LNCaP clone FGC (cell line): ENCODE data around the gene BMPR1B.

- RRBS, 2 experiments = no CpG with 5 or more reads among the region's 4 CpGs
Measured at GRCh38 chr4:89000787-89001507, 56.0 kb downstream of the FAM13A start.

- RRBS, 2 experiments = no CpG with 5 or more reads among the region's 5 CpGs
Measured at GRCh38 chr4:89109896-89110155, 1.5 kb upstream of the TIGD2 start.

GRCh38 chr4:89110541-89110817 is 854 bp upstream of the TIGD2 start:
- RRBS, 2 experiments = 1 to 2% methylated on average over 5 of the region's 14 CpGs

- RRBS, 2 experiments = no CpG with 5 or more reads among the region's 5 CpGs
Measured at GRCh38 chr4:89290563-89291146, 16.9 kb downstream of the GPRIN3 start.

GRCh38 chr4:89308206-89308610 is 608 bp upstream of the GPRIN3 start:
- RRBS, 2 experiments = no CpG with 5 or more reads among the region's 7 CpGs

DNA sequence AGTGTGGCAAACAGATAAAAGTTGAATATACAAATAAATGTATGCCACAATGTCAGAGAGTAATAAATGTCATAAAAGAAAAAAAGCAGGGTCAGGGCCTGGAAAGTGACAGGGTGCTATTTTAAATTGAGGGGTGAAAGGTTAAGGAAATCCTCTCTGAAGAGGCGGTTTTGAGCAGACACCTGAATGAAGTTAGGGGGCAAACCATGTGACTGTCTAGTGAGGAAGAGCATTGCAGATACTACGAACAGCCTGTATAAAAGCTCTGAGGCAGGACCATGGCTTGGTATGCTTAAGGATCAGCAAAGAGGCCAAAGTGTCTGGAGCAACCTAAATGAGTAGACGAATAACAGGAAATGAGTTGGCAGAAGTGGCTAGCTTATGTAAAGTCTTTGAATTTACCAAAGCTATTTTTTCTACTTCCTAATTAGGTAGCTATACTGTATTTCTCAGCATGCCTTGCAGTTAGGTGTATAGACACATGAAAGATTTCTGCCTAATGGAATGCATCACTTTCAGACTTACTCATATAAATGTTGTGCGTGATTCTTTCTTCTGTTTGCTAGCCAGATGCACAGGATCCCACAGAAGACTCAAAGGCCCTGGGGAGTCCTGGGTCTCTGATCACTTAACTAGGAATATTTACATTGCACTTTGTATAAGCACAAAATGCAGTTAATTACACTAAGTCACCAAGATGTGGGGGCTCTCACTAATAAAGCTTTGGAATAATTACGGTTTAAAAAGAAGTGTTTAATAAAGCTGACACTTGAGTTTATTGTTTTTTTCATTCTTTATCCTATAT is 9.4 kb upstream of the GPRIN3 start:
- RRBS, 2 experiments = no CpG with 5 or more reads among the region's 5 CpGs

DNA sequence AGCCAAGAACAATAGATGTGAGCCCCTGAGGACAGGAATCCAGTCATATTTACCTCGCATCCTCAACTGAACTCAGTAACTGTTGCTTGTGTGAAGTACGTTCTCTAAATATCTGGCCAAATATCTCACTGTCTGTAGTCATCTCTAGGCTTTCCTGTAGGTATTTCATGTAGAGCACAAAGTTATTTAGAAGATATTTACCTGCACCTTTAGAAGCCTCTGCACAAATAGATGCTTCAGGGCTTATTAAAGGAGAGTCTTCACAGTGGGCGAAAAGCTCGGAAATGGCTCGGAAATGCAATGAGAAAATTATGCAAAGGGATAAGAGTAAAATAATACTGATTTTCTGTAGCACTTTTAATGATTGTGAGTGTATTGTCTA is 13.1 kb upstream of the GPRIN3 start:
- RRBS, 2 experiments = no CpG with 5 or more reads among the region's 5 CpGs

DNA sequence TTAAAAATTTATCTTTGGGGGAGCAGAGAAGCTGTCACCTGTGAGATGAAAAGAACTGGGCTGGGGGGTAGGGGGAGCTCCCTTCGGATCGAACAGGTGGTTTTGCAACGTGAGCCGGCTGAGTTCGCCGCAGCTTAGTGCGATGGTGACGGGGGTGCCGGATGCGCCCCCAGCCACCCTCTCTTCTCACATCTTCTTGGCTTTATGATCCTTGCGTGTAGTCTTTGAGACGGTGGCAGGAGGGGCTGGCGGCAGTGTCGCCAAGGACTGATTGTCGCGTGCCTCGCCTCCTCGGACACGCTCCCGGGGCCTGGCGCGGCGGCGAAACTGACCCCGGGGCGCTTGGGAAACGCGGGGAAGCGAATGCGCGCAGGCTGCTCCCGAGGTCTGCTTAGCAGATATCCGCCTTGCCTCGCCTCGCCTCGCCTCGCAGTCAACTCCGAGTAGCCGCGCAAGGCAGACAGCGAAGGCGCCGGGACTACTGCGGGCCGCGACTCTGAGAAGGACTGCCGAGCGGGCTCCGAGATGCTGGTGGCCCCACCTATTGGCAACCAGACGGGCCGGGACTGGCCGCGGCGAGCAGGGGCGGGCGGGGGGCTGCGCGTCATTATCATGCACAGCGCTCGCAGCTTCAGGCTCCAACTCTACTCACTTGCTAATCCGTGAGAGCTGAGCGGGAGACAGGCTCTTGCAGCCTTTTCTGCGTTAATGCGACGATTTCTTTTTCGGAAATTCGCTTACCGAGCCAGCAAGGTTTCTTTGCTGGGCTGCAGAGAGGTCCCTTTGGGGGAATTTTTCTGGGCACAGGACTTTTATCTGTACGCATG is 1.6 kb downstream of the GRID2 start:
- RRBS, 2 experiments = 1 to 4% methylated on average over 12 of the region's 69 CpGs

DNA sequence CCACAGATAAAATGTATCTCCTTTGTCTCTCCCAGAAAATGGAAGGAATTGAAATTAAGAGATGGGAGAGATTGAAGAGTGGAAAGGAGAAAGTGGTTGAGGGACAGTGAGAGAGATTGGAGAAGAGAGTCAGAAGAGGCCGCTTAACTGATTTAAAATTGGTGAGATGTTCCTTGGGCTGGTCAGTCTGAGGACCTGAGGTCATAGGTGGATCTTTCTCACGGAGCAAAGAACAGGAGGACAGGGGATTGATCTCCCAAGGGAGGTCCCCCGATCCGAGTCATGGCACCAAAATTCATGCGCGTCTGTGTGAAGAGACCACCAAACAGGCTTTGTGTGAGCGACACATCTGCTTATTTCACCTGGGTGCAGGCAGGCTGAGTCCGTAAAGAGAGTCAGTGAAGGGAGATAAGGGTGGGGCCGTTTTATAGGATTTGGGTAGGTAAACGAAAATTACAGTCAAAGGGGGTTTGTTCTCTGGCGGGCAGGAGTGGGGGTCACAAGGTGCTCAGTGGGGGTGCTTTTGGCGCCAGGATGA is 140.2 kb downstream of the GRID2 start:
- RRBS, 2 experiments = no CpG with 5 or more reads among the region's 12 CpGs

GRCh38 chr4:94468890-94469744 is 17.4 kb downstream of the PDLIM5 start:
- RRBS, 2 experiments = no CpG with 5 or more reads among the region's 2 CpGs

- RRBS, 2 experiments = no CpG with 5 or more reads among the region's 2 CpGs
Measured at GRCh38 chr4:94484825-94485301, 33.1 kb downstream of the PDLIM5 start.

DNA sequence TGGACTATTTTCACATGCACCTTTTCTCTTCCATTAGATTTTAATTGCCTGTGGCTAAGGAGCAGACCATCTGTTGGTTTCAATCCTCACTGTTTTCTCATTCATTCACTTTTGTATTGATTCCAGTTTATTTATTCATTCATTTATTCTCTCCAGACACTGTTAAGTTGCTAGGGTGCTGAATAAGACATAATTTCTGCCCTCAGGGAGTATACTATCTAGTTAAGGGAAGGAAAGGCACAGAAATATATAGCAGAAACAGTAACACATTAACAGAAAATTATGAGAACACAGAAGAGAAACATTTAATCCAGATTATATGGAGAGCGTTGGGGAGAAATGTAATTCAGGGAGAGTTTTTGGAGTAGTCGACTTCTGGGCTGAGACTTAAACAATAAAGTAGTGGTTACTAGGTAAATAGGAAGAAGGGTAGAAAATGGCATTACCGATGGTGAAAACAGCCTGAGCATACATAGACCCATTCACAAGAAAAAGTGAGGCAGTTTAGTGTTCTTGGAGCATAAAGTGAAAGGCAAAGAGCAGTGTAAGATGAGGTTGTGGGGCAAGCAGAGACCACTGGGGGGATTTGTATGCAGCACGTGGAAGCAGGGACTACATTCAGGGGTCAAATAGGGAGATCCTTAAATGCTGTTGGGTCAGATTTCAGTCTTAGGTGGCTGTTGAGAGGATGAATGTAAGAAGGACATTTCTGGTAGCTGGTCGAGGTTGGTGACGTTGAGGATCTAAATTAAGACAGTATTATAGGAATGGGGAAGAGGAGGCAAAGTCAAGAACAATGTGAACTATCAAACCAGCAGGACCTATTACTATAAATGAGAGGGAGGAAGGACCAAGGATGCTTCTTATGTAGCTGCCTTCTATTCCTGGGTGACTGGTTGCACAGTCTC is 118.8 kb upstream of the BMPR1B start:
- RRBS, 2 experiments = no CpG with 5 or more reads among the region's 6 CpGs

DNA sequence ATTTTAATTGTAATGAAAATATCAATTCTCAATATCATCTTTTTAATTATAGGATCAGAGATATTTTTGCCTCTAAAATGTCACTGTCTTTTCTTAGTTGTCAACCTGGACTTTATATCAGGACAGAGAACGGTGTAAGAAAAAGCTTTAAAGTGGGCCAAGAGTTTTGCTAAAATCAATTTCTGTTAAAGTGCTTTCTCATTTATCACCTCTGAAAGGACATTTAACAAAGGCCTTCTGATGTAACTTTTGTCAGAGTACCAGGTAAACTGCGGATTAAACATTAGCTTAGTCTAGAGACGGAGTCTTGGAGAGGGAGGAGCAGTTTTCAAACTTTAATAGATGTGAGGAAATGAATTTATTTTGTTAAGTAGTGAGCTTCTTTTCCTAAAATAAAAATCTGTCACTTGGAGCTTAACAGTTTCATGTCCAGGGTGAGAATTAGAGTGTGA is 33.8 kb upstream of the BMPR1B start:
- RRBS, 2 experiments = no CpG with 5 or more reads among the region's 3 CpGs

DNA sequence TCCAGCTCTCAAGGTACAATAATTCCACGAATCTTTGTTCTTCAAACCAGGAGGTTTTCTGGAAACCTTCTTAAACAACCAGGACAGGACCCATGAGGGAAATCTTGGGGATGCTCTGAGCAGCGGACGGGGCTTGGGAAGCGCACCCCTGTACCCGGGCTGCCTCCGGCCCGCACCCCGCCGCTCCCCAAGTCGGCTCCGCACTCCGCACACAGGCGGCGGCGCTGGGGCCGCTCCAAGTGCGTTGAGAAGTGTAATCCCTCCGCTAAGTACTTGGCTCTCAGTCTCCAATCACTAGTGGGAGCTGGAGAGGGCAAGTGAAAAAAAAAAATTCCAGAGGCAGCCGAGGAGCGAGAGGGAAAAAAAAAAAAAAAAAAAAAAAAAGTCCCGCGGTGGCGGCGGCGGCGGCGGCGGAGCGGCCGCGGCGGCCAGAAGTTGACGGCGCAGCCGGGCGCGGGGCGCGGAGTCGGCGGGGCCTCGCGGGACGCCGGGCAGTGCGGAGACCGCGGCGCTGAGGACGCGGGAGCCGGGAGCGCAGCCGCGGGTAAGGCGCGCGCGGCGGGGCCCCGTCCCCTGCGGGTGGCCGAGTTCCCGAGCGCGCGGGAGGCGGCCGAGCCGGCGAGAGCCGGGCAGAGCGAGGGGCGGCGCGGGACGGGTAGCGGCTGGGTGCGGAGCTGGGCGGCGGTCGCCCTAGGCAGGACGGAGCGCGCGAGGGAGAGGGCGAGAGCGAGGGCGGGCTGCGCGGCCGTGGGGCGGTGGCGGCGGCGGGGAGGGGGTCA is at the start of gene BMPR1B:
TSS of gene BMPR1B (plus strand) at position 431 of the 779 bp plus-strand sequence.
- RRBS, 2 experiments = under 1% methylated on average over 34 of the region's 96 CpGs

DNA sequence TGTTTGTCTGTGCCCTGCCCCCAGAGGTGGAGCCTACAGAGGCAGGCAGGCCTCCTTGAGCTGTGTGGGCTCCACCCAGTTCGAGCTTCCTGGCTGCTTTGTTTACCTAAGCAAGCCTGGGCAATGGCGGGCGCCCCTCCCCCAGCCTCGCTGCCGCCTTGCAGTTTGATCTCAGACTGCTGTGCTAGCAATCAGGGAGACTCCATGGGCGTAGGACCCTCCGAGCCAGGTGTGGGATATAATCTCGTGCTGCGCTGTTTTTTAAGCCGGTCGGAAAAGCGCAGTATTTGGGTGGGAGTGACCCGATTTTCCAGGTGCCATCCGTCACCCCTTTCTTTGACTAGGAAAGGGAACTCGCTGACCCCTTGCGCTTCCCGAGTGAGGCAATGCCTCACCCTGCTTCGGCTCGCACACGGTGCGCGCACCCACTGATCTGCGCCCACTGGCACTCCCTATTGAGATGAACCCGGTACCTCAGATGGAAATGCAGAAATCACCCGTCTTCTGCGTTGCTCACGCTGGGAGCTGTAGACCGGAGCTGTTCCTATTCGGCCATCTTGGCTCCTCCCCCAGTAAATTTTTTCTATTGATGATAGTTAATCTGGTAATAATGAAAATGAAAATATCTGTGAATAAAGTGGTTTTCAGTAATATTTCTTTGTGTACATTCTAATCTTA is 83.6 kb downstream of the BMPR1B start:
- RRBS, 2 experiments = no CpG with 5 or more reads among the region's 29 CpGs

GRCh38 chr4:95051322-95051869 is 293.6 kb downstream of the BMPR1B start:
- RRBS, 2 experiments = 22 to 75% methylated on average over 3 of the region's 13 CpGs

- RRBS, 2 experiments = no CpG with 5 or more reads among the region's 5 CpGs
Measured at GRCh38 chr4:95507587-95508292, 41.0 kb downstream of the UNC5C start.

- RRBS, 2 experiments = no CpG with 5 or more reads among the region's 19 CpGs
Measured at GRCh38 chr4:95546753-95547518, 1.8 kb downstream of the UNC5C start.

DNA sequence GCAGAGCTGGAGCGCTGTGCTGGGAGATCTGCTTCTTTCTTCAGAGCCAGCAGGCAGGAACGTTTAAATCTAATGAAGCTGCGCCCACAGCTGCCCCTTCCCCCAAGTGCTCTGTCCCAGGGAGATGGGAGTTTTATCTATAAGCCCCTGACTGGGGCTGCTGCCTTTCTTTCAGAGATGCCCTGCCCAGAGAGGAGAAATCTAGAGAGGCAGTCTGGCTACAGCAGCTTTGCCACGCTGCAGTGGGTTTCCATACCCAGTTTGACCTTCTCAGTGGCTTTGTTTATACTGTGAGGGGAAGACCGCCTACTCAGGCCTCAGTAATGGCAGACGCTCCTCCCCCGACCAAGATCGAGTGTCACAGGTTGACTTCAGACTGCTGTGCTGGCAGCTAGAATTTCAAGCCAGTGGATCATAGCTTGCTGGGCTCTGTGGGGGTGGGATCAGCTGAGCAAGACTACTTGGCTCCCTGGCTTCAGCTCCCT is 1105.6 kb downstream of the STPG2 start:
- RRBS, 2 experiments = no CpG with 5 or more reads among the region's 8 CpGs

GRCh38 chr4:97590122-97590569 is 553.1 kb downstream of the STPG2 start:
- RRBS, 2 experiments = no CpG with 5 or more reads among the region's 4 CpGs